Endothelial cell (in vitro differentiated cells): ENCODE results near the gene SPACA1.

DNA sequence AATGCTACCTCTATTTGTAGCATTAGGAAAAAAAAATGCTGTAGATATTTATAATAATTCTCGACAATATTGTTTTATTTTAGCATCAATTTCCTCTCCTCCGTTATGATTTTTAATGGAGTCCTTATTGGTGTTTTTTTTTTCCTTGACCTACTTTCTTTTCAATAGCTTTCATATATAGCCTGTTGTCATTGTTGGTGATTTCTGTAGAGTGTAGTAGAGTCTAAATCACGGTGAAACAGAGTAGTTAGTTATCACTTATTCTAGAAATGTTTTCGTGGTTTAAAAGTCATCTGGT lies 937 bp upstream of the ZNF292 start:
- PRO-cap, result no peak

DNA sequence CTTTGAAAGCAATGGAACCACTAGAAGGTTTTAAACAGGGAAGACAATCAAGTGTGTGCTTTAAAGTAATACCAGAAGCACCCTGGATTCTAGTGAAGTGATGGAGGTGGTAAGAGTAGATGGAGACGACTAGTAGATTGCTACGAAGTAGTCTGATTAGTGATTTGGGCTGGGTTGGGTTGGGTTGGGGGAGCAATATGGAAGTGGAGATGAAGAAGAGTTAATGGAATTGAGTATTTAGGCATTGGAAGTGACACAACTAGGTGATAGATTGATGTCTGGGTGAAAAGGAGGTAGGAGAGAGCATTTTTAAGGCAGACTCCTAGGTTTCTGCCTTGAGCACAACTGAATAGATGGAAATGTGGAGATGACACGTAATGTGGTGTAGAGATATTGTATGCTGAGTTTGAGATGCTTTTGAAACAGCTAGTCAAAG lies 74.4 kb downstream of the ZNF292 start:
- PRO-cap, result no peak

- PRO-cap, result no peak
These were observed 61.5 kb upstream of the SMIM8 start for GRCh38 chr6:87260795-87261297.

GRCh38 chr6:87272846-87273715 lies 49.3 kb upstream of the SMIM8 start:
- PRO-cap, result no peak

GRCh38 chr6:87674954-87675337 lies 27.1 kb downstream of the AKIRIN2 start:
- PRO-cap, result no peak

DNA sequence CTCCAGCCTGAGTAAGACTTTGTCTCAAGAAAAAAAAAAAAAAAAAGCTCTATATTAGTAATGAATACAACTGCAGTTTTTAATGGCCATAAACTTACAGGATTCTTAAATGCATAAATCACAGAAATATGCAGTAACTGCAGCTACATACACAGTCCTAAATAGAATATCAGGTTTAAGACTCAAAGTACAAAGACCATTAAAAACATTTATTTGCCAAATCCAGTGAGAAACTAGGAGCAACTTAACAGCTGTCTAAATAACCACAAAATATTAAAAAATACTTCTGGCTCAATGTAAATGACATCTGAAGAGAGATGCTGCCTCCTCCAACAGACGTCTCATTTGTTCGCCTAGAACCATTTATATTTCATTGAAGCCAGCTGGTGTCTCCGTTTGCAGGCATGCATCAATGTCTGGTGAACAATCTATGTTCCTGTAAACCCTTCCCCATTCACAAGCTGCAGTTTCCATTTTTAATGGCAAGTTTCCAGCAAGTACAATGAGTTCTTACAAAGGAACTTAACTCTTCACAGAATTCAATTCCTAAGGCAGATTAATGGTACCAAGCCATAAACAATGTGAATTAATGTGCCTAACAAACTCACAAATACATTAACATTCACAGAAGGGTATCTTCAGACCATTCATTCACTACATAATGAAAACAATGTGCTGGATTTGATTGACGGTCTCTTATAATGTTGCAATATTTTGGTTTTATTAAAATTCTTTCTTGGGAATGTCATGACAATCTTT lies 4.6 kb downstream of the AKIRIN2 start:
- PRO-cap, result no peak

GRCh38 chr6:87698368-87699111 lies 3.5 kb downstream of the AKIRIN2 start:
- PRO-cap, result no peak

- PRO-cap, result no peak
These were observed 126.7 kb upstream of the SPACA1 start for GRCh38 chr6:87920895-87921463.

GRCh38 chr6:87929756-87930380 lies 117.8 kb upstream of the SPACA1 start:
- PRO-cap, result no peak

GRCh38 chr6:88047296-88047978 lies at the start of gene SPACA1:
SPACA1 (plus strand) TSS chr6:88047841.
- PRO-cap, result no peak

DNA sequence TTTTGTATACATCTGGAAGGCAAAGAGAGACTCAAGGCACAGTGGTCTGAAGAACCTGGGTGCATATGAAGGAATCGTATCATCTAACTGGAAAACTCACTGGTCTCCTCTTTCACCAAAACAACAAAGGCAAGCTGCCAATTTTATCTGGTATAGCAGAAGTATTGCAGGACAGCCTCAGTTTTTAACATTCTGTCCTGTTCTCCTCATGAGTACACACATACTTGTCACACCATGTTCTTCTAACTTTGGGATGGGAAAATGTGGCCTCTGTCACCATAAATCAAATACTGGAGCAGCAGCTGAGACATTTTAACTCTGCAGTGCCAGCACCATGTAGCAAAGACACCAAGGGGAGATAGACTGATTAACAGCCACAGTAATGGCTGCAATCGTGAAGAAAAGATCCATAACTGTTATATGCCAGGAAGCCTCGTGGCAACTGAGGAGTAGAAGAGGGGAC lies 199.1 kb upstream of the CNR1 start:
- PRO-cap, result no peak

DNA sequence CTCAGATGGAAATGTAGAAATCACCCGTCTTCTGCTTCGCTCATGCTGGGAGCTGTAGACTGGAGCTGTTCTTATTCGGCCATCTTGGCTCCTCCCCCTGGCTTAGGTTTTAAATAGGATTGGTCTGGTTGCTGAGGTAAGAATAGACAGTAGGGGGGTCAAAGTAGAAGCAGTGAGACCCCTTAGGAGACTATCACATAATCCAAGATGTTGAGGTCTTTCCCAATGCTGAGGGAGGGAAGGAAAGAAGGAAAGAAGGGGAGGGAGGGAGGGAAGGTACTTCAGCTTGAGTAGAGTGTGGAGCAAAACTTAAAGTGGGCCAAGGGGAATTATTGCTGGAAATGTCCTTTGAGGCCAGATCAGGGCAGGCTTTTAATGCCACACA lies 361.1 kb upstream of the CNR1 start:
- PRO-cap, result unidirectional peak, minus-strand start at position 99 of the sequence

DNA sequence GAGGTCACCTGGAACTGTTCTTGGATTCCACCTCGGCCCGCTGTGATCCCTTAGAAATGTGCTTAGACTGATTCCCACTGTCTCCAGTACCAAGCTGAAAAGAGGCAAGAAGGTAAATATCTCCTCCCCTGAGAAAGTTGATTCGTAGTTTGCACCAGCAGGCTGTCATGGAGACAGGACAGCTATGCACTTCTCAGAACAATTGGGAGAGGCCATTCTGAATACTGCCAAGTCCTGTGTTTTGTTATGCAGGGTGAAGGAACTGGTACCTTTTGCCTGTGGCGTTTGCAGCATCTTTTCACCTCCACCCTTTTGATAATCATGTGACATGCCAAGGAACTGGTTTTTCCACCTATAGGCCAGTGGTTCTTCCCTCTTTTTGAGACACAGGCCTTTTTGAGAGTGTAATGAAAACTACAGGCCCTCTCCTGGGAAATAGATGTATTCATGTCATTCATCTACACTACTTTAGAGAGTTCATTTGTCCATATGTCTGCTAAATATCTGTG lies 58.3 kb upstream of the RNGTT start:
- PRO-cap, result no peak

GRCh38 chr6:89079087-89079509 lies 1.5 kb upstream of the PNRC1 start:
- PRO-cap, result no peak

DNA sequence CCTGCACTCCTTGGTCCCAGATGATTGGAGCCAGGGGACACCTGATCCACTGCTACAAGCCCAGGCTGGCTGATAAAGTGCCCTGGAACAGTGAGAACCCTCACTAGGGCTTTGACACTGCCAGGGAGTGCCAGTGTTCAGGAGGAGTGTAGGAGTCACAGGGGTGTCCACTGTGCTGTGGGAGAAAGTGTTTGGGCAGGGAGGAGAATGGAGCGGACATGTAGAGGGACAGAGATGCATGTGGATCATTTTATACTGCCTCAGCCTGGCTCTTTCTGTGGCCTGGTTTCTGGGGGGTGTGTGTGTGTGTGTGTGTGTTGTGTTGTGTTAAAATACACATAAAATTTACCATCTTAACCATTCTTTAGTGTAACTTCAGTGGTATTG lies 30.3 kb downstream of the GABRR1 start:
- PRO-cap, result no peak

- PRO-cap, result no peak
These were observed 1.6 kb upstream of the UBE2J1 start for GRCh38 chr6:89354045-89354533.

DNA sequence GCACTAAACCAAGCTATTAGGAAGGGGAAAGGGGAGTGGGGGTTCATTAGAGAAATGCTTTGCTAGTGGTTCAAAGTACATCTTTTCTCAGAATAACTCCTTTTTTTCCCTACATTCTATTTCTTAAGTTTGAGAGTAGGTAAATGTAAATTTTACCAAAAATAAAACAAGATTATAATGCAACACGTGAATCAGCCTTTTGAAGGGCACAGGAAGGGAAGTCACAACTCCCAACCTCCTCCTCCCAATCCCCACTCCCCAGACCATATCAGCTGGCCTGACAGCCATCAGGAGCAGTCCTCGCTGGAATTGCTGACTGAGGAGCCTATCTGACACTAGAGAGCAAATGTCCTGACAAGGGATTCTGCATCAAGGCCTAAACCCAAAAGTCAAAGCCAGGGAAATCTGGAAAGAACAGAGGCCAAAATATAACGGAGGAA lies 2.7 kb downstream of the RRAGD start:
- PRO-cap, result no peak

DNA sequence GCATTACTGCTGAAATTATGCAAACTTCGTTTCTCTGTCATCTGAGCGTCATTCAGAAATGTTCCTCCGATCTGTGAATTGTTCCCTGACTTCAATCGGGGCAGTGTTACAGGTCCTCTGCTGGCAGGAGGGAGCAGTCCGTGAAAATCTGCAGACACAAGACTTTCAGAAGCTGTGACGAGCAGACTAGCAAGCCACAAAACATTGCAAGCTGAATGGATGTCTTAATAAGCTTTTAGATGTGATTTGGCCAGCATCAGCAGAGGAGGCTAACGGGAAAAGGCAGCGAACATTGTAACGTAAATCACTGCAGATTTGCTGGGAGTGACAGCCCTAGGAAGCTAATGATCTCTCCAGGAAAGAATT lies 76.1 kb downstream of the LYRM2 start:
- PRO-cap, result no peak

DNA sequence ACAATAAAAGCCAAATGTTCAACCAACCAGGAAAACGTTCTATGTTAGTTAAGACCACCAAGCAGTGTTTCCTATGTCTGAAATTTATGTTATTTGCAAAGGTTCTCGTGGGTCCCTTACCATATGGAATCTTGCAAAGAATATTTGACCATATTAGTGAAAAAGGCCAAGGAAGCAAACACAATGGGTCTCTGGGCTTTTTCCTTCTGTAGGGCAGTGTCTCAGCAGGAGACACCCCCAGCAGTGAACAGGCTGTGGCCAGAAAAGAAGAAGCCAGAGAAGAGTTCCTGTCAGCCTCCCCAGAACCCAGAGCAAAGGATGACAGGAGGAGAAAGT lies 15.4 kb downstream of the LYRM2 start:
- PRO-cap, result no peak

GRCh38 chr6:89630422-89631060 lies 8.0 kb downstream of the LYRM2 start:
- PRO-cap, result no peak